LUHMES (cell line): Measurements from ENCODE around the genes NUDT9 and IBSP.

GRCh38 chr4:87422106-87423307, at the start of gene NUDT9:
TSS of gene NUDT9 (plus strand) at chr4:87422573.
- PRO-cap = bidirectional peak, plus-strand start at chr4:87422593, minus-strand start at chr4:87422519; bidirectional peak, plus-strand start at chr4:87422977, minus-strand start at chr4:87422974

DNA sequence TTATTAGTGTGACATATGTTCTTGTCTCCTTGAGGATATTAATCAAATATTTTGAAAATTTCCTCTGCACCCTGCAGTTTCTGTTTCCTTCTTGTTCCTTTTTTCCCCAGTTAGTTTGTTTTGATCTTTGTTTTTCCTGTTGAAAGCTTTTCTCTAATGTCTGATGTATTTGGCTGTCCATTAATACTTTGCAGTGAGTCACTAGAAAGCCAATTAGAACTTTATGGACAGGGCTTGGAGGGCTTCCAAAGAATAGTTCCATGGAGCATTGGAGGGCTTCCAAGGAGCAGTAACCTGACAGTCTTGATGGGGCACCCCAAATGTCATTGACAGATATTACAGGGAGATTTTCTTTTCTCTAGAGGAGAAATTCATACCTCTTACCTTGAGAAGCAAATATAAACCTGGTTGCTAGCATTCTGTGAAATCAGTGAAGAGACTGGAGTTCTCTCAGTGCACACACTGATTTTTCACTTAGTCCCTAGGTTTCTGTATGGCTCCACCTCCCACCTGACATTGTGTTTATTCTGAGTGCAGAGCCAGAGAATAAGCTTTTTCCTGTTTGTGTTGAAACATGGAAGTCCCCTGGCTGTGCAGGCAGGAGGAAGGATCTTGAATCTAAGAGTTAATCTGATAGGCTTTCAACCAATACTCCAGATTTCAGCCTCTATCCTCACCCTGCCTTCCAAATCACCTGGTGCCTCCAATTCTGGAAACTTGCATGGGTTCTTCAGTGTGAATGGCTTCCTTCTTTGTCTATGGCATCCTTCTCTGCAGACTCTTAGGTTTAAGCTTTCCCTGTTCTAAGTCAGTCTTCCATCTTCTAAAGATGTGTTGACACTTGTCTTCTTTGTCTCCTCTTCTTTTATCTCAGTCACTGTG, 26.4 kb downstream of the SPARCL1 start:
- PRO-cap = no peak

DNA sequence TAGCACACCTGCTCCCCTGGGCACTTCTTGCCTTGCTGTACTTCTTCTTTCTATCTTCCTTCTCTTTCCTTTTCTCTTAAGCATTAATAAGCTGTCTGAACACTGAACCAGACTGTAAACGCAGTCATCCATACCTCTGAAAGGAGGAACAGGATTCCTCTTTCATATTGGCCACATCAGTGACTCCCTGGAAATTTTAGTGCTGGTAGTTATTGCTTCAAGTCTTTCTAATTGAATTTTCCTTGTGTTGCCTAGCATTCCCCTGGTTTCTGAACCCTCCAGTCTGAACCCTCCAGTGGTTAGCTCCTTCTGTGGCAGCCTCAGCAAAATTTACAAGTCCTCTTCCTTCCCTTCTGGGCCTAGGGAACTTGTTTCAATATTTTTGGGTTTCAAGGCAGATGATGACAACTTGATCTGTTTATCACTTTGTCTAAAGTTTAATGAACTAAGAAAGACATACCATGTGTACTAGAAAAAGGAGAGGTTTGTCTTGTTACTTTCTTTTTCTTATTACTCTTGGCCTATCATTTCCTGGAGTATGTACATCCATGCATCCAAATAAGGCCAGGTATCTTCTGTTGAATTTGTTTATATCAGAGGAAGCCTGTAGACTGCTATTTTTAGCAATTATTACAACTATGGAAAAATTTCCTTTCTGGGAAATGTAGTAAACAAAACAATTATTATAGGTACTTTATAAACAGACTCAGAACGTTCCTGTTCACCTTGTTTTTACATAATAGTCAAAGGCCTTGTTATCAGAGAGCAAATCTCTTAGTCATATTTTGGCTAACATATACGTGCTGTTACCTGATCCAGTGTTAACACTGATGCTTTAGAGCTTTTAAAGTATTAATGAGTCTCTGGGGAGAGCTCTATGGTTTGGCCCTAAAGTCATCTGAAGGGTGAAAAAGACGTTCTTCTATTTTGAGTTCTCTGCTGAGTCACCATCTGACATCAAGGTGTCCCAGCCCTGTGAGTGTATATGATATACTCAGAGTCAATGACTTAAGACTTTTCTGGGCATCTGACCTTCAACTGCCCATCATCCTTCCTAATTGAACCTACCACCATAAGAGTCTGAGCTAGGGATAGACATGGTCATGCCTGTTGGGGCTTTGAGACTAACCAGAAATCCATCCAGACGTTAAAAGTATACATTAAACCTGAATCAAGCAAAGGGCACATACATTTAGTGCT, 7.5 kb downstream of the SPARCL1 start:
- PRO-cap = no peak

DNA sequence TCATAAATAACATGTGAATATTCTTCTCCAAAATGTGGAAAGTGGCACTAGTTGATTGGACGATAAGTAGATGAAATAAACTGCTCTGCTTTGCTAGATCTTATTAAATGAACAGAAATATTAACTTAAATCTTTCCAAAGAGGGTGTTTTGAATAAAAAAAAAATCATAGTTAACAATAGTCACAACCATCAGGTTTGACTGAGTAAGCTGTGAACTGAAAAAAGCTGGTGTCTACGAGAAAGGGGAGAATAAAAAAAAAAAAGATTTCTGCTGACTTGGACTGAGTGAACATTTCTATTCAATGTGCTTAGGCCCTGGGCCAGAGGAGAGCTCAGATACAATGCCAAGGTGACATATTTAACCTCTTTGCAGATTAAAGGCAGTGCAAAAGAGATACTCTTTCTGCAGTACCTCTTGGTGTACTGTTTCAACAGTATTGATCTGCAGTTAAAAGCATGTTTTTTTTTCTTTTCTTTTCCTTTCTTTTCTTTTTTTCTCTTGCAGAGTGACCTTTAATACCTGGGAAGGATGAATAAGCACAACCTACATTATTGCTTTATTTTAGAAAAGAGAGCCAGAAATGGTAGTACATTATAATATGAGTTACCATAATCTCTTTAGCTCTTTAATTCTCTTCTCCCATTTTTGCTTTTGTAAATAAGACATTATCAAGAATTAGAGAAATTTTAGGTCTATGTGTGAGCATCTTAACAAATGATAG, 1.3 kb downstream of the SPARCL1 start:
- PRO-cap = no peak

- PRO-cap = no peak
Observed at GRCh38 chr4:87529799-87530249, 648 bp upstream of the SPARCL1 start.

DNA sequence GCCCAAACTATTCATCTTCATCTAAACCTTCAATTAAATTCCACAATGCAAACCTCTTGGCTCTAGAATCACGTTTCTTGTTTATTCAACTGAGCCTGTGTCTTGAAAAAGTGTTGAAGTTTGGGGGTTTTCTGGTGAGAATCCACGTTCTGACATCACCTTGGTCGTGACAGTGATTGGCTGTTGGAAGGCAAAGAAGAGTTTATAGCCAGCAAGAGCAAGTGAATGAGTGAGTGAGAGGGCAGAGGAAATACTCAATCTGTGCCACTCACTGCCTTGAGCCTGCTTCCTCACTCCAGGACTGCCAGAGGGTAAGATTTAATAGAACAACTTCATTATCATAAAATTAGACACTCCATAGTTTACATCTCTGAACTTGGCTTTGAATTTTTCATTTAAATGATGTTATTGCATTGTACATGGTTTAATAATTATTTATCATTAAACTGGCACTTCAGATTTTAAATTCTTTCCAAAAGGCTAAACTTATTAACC, at the start of gene IBSP:
Gene IBSP (plus strand): TSS at position 232 of the 495 bp plus-strand sequence.
- PRO-cap = no peak

DNA sequence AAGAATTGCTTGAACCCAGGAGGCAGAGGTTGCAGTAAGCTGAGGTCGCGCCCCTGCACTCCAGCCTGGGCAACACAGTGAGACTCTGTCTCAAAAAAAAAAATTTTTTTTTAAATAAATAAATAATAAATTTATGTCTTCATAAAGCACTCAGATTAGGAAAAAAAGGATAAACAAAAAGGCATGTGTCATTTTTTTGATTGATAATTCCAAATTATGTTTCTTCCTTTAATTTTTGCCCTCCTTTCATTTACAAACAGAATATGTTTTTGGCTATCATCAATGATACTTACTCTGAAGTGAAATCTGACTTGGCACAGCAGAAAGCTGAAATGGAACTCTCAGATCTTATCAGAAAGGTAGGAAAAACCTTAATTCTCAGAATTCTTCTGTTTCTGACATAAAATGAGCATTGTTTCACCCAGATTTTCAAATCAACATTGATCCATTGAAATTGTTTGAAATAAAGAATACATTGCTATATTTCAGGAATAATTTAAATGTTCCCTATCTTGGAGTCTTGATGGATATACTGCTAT, 54.3 kb downstream of the PKD2 start:
- PRO-cap = no peak

DNA sequence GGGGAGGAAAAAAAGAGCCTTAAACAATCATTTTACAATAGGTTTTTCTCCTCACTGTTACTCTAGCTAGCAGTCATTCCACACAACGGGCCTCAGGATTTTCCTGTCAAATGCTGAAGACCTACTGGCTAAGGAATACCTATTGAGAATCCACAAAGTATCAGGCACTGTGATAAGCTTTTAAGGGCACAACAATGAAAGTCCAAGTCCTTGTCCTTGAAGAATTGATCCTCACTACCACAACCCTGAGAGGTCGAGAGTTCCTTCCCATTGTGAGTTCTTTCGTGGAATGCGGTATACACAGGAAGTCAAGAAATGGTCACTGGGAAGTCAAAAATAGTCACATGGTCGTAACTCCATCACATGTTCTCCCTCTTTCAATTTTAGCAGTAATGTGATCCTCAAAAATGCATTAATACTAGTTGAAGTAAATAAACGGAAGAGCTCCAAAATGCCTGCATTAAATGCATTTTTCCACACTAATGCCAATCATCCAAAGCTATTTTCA, 7.1 kb downstream of the PPM1K start:
- PRO-cap = no peak

DNA sequence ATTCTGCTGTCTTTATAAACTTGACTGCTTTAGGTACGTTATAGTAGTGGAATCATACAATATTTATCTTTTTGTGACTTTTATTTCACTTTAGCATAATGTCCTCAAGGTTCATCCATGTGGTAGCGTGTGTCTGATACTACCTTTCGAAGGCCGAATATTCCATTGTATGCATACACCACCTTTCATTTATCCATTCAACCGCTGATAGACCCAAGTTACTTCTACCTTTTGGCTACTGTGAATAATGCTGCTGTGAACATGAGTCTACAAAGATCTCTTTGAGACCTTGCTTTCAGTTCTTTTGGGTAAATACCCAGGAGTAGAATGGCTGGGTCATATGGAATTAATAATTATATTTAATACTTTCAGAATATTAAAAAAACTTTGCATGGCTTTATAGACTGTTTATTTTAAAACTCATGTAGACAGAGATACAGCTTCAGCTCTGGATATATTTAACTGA, 17.6 kb upstream of the HERC3 start:
- PRO-cap = no peak

GRCh38 chr4:88655841-88656495, 41.7 kb downstream of the NAP1L5 start:
- PRO-cap = no peak

GRCh38 chr4:88729319-88729871, 31.8 kb upstream of the NAP1L5 start:
- PRO-cap = no peak

- PRO-cap = no peak
Observed at GRCh38 chr4:88792297-88793037, 94.8 kb upstream of the NAP1L5 start.

GRCh38 chr4:89109896-89110155, 1.5 kb upstream of the TIGD2 start:
- PRO-cap = no peak

DNA sequence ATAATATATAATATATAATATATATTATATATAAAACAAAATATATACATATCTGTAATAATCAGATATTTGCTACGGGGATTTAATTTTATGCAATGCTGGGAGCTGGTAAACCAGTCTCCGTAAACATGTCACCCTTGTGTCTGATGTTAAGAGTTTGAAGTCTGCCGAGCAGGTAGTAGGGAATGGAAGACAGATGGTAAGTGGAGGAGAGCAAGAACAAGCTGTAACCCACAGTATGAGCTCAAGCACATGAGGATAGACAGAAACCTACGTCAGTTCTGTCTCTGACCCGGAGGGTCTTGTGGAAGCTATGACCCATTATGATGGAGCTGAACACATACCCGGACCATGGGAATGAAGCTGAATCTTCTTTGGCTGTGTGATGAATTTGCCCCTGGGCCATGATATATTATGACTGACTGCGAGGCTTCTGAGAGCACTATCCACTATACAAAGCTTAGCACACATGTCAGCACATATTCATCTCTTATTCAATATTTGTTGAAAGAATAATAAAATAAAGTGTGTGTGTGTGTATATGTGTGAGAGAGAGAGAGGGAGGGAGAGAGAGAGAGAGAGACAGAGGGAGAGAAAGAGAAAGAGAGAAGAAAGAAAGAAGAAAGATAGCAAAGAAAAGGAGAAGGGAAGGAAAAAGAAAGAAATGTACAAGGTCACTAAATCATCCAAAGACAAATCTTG, 46.3 kb downstream of the TIGD2 start:
- PRO-cap = unidirectional peak, plus-strand start at position 246 of the sequence; bidirectional peak, plus-strand start at position 415 of the sequence, minus-strand start at position 427 of the sequence

GRCh38 chr4:89221156-89221602, 86.4 kb downstream of the GPRIN3 start:
- PRO-cap = no peak

- PRO-cap = no peak
Observed at GRCh38 chr4:89292999-89293641, 14.5 kb downstream of the GPRIN3 start.

- PRO-cap = no peak
Observed at GRCh38 chr4:89303686-89304419, 3.7 kb downstream of the GPRIN3 start.

- PRO-cap = bidirectional peak, plus-strand start at chr4:89308306, minus-strand start at chr4:89307799; bidirectional peak, plus-strand start at chr4:89308662, minus-strand start at chr4:89308529
Observed at GRCh38 chr4:89308206-89308610, 608 bp upstream of the GPRIN3 start.

DNA sequence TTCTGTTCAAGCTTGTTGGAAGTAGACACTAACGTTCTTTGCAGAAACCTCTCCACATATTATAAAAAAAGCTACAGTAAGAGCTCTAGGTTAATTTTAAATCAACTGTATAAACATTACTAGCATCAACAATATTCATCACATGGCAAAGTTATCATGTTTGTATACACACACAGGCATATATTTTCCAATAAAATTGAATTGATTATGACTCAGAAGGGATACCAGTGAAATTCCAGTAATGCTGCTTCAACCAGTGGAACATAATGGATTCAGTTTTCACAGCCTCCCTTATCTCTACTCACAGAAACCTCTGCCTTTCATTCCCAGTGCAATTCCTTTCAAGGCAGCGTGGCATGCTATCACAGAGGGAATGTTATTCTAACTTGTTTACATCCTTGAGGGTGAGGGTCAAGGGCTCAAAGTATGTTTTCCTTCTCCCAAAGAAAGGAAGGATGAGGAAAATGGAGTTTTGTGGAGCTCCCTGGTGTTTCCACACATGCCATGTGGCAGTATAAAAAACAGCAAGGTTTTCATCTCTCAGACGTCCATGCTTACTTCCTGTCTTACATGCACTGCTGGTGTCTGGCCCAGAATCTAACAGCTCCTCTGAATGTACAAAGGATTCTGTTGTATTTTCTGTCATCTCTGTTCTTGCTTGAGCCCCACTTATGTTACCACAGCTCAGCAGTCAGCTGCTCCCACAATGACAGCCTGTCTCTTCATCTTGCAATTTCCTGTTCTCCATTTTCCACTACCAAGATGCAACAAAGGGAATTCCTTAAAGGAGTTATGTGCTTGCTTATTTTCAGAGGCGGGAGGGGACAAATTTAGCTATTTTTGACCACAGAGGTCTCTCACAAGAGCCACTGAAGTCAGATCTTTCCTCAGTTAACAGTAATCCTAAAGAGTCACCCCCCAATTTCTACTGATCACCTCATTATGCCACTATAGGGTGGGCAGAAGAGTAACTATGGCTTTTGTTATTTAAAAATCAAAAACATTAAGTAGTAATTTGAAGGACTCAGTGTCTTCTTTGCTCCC, 128.0 kb downstream of the SNCA start:
- PRO-cap = no peak

DNA sequence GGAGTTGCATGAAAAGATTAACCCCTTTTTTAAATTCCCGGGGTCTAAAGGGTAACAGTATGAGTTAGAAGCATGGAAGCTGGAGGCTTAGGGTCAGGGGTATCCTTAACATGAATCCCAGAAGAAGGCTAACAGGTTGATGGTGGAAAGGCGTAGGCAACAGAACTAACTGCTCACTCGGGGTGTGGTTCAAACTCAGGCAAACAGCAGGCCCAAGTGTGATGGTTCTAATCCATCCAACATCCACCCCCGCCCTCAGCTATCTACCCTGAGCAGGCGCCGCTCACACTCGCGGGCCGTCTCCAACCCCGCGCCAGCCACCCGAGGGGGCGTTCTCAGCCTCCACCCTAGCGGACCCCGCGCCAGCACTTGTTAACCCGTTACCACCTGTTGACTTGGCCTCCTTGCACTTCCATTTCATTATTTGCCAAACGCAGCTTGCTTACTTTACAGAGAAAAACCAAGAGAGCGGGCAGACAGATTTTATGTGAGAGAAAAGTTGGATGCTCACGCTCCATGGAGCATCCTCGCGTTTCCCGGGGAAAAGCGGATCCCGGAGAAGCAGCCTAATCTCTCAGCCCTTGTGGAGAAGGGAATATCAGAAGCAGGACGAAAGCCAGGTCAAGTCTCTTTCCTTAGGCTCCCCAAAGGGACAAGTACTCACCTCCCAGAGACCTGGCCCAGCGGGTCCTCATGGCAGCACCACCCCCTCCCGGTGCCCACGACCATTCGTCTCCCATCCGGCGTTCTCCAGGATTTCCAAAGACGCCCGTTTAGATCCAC, 820 bp downstream of the SNCA start:
- PRO-cap = no peak